HTERT-HM (cell line): Measurements from ENCODE around the gene LIPM.

- RRBS = no CpG with 5 or more reads among the region's 7 CpGs
Measured at GRCh38 chr10:87093354-87093811, 1.3 kb downstream of the GLUD1 start.

DNA sequence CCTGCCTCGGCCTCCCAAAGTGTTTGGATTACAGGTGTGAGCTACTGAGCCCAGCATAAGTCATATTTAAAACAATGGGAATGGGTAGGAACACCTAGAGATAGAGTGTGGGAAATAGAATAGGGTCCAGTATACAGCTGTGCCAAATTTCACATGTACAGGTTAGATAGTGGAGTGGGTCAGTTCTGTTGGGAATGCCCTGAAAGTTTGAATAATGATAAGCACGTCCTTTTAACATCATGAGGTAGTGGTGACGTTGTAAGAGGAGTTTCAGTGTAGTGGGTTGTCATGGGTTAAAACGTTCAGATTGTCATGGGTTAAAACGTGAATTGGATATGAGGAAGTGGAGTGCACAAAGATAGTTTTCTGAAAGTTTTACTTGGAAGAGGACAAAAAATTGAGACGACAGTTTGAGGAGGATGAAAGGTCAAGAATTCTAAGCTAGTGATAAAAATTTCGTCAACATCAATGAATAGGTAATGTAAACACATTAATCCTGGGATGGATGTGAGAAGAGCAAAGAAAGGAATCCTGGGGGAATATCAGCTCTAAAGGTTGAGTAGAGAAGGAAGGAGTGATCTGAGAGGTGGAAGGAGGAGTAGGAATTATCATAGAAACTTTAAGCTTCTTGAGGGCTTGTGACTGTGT is 20.4 kb downstream of the SHLD2 start:
- RRBS = no CpG with 5 or more reads among the region's 7 CpGs

- RRBS = no CpG with 5 or more reads among the region's 7 CpGs
Measured at GRCh38 chr10:87200844-87201308, 24.4 kb upstream of the NUTM2A start.

- RRBS = no CpG with 5 or more reads among the region's 2 CpGs
Measured at GRCh38 chr10:87642273-87642619, 17.4 kb upstream of the PAPSS2 start.

DNA sequence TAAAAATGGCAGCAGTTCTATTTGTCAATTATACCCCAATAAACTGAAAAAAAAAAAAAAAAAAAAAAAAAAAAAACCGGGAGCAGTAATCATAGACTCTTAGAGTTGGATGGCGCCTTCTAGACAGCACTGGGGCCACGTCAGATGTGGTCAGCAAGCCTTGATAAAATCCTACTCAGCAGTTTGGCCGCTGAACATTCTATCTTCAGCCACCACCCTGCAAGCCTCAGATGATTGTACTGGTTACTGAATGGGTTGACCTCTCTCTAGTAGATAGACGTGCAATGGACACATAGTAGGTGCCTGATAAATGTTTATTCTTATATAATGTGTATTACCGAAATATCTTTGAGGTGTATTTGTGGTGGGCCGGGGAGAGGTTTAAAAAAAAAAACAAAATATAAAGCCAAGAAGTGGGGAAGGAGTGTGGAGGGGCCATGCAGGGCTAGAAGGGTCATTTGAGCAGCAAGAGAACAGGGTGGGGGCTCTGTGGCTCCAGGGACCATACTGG is 1.1 kb downstream of the PAPSS2 start:
- RRBS = no CpG with 5 or more reads among the region's 7 CpGs

- RRBS = no CpG with 5 or more reads among the region's 5 CpGs
Measured at GRCh38 chr10:87668496-87668920, 8.8 kb downstream of the PAPSS2 start.

GRCh38 chr10:87721843-87722188 is 62.1 kb downstream of the PAPSS2 start:
- RRBS = no CpG with 5 or more reads among the region's 2 CpGs

- RRBS = no CpG with 5 or more reads among the region's 1 CpG
Measured at GRCh38 chr10:87805351-87805981, 12.6 kb downstream of the ATAD1 start.

DNA sequence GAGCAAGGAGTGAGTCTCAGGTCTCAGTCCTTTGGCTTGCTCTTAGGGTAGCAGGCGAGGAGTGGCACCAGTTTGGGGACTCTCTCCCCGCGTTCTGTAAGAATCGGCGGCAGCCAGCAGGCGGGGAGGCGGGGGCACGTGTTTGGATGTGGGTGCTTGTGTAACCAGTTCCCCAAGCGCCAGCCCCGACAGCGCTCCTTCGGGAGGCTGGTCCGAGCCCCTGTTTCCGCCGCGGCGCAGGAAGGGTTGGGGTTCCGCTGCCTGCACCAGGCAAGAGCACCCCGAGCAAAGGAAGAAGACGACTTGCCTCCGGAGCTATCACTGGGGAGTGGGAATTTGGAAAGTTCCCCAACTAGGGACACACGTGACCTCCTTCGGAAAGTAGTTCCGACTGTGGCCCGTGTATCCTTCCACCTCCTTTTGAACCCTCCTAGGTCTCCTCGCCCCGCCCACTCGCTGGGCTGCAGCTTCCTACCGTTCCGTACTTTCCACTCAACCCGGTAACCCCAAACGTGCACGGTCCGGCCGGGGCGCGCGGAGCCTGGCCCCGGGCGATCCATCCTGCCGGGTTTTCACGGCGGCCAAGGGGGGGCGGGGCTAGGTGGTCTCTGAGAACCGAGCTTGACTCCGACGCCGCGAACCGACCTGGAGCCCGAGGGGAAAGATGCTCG is 1.3 kb downstream of the KLLN start:
- RRBS = 0% methylated on average over 6 of the region's 52 CpGs

DNA sequence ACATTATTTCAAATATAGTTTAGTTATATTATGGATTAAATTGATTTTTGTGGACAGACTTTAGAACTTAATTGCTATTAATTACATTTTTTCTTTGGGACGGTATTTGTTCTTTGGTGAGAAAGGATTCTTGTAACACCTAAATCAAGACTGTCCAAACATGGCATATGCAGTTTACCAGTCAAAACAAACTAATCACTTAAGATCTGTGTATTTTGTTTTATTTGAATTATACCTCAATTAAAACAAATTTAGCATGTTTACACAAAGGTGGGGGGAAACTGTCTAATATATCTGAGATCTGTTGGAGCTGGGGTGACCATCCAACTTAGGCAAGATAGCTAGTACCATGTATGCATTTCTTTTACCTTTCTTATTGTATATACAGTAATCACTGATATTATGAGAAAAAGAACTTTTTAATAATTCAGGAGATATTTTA is 20.0 kb downstream of the PTEN start:
- RRBS = no CpG with 5 or more reads among the region's 1 CpG

GRCh38 chr10:87915324-87915925 is 52.0 kb downstream of the PTEN start:
- RRBS = no CpG with 5 or more reads among the region's 6 CpGs

- RRBS = no CpG with 5 or more reads among the region's 7 CpGs
Measured at GRCh38 chr10:87965510-87966300, 102.3 kb downstream of the PTEN start.

DNA sequence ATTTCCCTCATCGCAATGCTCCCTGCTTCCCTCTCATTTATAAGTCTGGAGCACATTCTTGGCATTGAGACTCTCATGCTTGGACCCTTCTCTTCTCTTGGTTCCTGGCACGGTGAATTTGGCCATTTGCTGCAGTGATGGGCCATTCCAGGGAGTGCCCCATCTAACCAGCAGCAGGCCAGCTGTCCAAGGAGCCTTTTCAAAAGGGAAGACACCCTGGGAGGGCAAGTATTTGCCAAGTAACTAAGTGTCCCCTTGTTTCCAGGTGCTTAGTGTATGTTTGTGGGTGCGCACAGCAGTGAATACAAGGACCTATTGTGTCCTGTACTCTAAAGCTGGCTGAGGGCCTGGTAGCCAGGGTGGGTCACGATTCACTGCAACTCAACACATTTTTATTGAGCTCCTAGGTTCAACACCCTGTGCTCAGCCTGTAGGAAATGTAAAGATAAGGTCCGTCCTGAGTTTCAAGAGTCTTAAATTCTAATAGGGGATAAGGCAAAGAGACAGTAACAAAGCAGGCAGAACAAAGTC is 348.8 kb downstream of the RNLS start:
- RRBS = no CpG with 5 or more reads among the region's 5 CpGs

GRCh38 chr10:88245942-88246519 is 337.1 kb downstream of the RNLS start:
- RRBS = no CpG with 5 or more reads among the region's 4 CpGs

DNA sequence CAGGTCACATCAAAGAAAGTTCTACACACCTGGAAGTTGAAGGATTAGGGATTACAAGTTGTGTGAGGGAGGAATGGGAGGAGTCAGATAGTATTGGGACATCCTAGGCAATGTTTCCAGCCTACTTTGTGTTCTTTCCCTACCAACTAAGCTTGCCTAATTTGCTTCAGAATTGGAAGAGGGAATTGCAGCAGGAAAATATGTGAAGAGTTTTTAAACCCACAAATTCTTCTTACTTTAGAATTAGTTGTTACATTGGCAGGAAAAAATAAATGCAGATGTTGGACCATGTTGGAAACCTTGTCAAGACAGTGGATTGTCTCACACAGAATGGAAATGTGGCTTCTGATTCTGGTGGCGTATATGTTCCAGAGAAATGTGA is at the start of gene LIPM:
Gene LIPM, plus strand, starts transcription at position 122 of the 382 bp plus-strand sequence.
- RRBS = no CpG with 5 or more reads among the region's 1 CpG

GRCh38 chr10:88882618-88883049 is 2.6 kb downstream of the STAMBPL1 start:
- RRBS = no CpG with 5 or more reads among the region's 4 CpGs

GRCh38 chr10:88932304-88932767 is 20.2 kb downstream of the ACTA2 start:
- RRBS = no CpG with 5 or more reads among the region's 2 CpGs

GRCh38 chr10:88949804-88950445 is 2.6 kb downstream of the ACTA2 start:
- RRBS = no CpG with 5 or more reads among the region's 2 CpGs

DNA sequence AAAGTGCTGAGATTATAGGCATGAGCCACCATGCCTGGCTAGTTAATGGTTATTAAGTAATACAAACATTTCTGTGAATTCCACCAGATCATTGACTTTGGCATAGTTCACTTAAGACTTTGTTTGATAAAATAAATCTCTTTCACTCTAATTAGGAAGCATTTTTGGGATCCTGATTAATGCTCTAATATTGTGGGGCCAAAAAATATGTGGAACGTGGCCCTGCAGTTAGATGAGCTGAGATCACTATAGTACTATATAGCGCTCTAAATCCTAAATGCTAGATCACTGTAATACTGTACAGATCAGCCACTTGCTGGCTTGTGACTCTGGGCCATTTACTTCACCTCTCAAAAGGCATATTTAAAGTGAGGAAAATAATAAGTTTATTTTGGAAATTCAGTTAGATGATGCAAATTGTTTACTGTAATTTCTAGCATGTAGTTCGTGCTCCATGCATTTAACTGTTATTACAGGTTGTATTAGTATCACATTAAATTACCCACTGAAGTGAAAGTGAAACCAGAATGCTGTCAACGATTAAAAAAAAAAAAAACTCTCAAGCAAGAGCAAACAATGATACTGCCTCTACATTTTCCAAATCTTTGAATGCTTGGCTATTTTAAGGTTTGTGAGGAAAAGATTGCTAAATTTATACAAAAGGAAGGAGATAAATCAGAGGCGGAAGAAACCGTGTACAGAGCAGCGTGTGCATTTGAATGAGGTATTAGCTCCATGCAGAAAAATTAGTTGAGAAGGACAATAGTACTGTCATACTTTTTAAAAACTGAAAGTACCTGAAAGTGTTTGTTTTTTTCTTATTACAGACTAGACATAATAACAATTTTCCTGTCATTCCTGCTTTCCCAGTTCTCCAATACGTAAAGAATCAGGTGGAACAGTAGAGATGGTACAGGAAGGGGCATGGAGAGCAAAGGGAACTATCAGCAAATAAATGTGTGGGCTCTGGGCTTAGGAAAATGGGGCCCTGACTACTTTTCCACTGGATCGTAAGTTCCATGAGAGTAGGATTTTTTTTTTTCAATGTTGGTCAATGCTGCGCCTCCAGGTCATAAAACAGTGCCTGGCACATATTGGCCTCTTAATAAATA is 15.6 kb upstream of the FAS start:
- RRBS = no CpG with 5 or more reads among the region's 10 CpGs